Gastrocnemius medialis (tissue), 3 donors: ENCODE results near the genes PLB1 and WDR43.

GRCh38 chr2:28495709-28496398 is at the start of gene PLB1:
PLB1 (plus strand) TSS chr2:28496060.
- PRO-cap, result no peak
- RAMPAGE, long total RNA, 3 experiments, result no peak in any of the 3 experiments

DNA sequence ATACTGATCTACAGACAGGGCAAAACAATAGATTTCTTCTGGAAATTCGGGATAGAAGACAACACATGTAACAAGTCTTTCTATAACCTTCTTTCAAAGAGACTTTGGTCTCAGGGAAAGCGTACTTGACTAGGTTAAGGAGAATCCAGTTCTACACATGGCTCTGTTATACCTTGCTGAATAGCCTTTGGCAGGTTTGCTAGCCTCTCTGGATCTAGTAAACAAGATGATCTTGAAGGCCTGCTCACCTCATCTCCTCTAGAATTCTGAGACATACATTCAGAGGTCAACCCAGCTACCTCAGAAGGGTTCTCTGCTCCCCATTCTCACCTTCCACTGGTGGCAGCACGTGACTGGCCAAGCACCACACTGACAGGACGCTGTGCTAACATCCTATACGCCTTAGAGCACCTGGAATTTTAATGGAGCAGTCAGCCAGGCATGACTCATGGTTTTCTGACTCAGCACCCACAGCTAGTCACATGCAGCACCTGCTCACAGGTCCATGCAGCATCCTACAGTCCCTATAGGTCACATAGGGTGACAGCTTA is 12.3 kb downstream of the PLB1 start:
- PRO-cap, result no peak
- RAMPAGE, long total RNA, 3 experiments, result no peak in any of the 3 experiments

GRCh38 chr2:28603341-28603708 is 107.5 kb downstream of the PLB1 start:
- PRO-cap, result no peak
- RAMPAGE, long total RNA, 3 experiments, result no peak in any of the 3 experiments

- PRO-cap, result no peak
- RAMPAGE, long total RNA, 3 experiments, result no peak in any of the 3 experiments
These were observed 116.3 kb downstream of the PLB1 start for GRCh38 chr2:28612210-28612531.

DNA sequence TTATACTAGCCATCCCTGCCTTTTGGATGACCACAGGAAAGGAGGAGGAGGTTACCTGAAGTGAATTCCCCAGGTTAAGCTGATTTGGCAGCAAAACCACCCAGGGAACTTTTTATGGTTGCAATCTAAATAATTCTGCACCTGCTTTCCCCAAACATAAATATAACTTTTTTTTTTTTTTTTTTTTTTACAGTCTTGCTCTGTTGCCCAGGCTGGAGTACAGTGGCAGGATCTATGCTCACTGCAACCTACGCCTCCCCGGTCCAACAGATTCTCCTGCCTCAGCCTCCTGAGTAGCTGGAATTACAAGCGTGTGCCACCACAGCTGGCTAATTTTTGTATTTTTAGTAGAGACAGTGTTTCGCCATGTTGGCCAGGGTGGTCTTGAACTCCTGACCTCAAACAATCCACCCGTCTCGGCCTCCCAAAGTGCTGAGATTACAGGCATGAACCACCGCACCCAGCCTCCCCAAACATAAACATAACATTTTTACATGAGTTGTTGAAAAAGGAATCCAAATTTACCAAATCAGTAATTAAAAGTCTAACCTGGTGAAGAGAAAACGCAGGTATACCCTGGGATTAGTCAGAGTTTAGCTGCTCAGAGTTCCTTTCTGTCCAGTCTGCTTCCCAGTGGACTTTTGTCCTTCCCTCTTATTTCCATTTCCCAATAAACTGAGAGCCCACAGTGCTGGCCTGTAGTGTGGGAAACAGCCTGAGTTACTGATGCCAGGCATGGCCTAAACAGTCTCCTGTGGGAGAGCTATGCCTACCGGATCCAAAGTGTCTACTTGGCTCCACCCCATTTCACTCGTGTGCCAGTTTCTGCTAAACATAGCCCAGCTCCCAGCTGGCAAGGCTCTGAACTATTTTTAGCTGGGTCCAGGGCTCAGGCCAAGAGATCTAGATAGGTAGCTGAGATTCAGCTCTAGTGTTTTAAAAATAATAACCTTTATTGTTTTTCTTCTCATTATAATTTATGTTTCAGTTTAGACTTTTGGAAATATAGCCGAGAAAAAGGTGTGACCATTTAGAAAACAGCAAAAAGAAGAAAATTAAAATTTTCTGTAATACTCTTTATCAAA is 15.8 kb upstream of the PPP1CB start:
- PRO-cap, result bidirectional peak, plus-strand start at position 885 of the sequence, minus-strand start at position 754 of the sequence
- RAMPAGE, long total RNA, 3 experiments, result no peak in any of the 3 experiments

- PRO-cap, result no peak
- RAMPAGE, long total RNA, 3 experiments, result no peak in any of the 3 experiments
These were observed 28.3 kb upstream of the SPDYA start for GRCh38 chr2:28782228-28782849.

DNA sequence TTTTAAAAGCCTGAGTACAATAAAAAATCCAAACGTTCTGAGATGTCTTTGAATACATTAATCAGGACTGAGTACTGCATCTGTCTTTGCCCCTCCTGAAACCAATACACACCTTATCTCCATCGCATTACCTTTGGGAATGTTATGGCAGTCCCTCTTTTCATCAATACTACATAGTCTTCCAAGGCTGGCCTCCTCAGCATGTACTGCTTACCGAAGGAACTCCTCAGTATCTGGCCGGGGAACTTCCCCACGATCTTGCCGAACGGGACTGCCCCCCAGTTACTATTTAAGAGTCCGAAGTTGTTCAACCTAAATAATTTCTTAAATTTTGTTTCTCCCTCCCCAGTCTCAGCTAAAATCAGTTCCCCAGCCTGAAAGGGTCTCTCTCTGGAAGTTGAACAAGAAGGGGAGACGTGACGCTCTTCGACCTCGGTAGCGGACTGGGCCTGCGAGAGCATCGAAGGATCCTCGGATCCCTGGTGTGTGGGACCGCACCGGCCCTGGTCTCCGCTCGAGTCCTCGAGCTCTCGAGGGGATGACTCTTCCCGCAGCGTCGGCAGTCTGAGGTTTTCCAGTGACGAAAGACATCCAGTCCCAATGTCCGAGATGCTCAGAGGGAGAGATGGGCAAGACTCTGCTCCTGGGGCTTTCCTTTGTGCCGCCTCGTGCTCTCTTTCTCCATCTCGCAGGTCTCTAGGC is 510 bp downstream of the TRMT61B start:
- PRO-cap, result unidirectional peak, minus-strand start at position 521 of the sequence
- RAMPAGE, long total RNA, 3 experiments, result no peak in any of the 3 experiments

GRCh38 chr2:28894136-28895006 is at the start of gene WDR43:
WDR43 (plus strand) TSS chr2:28894667.
- PRO-cap, result bidirectional peak, plus-strand start at chr2:28894690, minus-strand start at chr2:28894622
- RAMPAGE, long total RNA, 3 experiments, result start-site peak on the plus strand in 3 of 3 experiments, at chr2:28894640-28894693 at its widest, 1,256 to 2,288 reads per replicate

- PRO-cap, result bidirectional peak, plus-strand start at chr2:28958982, minus-strand start at chr2:28958886
- RAMPAGE, long total RNA, 3 experiments, result no peak in any of the 3 experiments
These were observed 22.3 kb upstream of the TOGARAM2 start for GRCh38 chr2:28958701-28959307.

GRCh38 chr2:29012123-29012990 is 31.3 kb downstream of the TOGARAM2 start:
- PRO-cap, result bidirectional peak, plus-strand start at chr2:29012457, minus-strand start at chr2:29012304
- RAMPAGE, long total RNA, 3 experiments, result no peak in any of the 3 experiments

- PRO-cap, result bidirectional peak, plus-strand start at chr2:29015070, minus-strand start at chr2:29014838
- RAMPAGE, long total RNA, 3 experiments, result no peak in any of the 3 experiments
These were observed 33.8 kb downstream of the TOGARAM2 start for GRCh38 chr2:29014622-29015630.

DNA sequence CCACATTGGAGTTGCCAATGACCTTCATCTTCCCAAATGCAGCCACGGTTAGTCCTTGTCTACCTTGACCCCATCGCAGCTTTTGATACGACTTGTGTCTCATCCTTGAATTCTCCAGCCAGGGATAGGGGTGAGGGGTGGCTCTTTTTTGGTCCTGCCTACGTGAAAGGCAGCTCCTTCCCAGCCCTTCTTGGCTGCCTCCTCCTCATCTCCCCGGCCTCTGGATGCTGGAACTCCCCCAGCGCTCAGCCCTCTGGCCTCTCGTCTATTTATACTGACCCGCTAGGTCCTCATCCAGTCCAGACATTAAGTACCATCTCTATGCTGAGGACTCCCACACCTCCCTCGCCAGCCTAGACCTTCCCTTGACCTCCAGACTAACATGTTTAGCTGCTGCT is 34.5 kb downstream of the TOGARAM2 start:
- PRO-cap, result bidirectional peak, plus-strand start at position 297 of the sequence, minus-strand start at position 226 of the sequence
- RAMPAGE, long total RNA, 3 experiments, result start-site peak on the minus strand in 1 of 3 experiments, centred at position 244 of the sequence, 9 reads per replicate

DNA sequence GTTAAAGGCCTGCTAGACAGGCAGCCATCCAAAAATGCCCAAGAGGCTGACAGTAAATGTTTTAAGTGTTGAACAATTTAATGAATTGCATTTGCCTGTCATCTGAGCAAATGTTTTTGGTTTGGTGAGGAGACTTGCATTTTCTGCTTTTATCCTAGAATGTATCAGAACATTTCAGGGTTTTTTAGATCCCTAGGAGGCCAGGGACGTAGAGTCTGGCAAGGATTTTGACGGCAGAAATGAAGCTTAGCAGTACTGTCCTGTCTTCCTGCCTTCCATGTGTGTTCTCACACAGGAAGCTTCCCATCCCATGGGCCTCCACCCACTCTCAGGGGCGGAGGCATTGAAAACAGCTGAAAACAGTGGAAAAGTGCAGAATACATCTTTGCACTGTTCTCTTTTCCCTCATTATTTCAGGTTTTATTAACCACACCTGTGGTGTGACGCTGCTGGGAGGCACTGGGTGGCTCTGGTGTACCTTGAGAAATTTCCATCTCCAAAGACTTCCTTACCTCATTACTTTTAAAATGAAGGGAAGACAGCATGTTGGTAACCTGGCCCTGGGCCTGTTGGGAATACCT is 20.6 kb downstream of the PCARE start:
- PRO-cap, result no peak
- RAMPAGE, long total RNA, 3 experiments, result no peak in any of the 3 experiments

- PRO-cap, result bidirectional peak, plus-strand start at chr2:29113313, minus-strand start at chr2:29113166
- RAMPAGE, long total RNA, 3 experiments, result no peak in any of the 3 experiments
These were observed 2.1 kb upstream of the CLIP4 start for GRCh38 chr2:29112868-29113731.

DNA sequence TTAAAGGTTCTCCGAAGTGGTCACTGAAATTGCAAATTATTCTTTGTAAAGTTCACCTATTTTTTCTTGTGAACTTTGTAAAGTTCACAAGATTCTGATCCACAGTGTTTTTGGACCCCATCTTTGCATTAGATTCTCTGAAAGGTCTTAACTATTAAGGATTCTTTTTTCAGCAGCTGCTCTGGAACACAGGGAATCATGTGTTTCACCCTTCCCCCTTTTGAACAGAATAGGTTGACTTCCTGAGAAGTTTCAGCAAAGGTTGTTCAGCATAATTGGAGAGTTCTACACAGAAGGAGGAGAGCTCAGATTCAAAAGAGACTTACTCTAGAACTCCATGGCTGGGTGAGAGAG is 14.6 kb downstream of the CLIP4 start:
- PRO-cap, result no peak
- RAMPAGE, long total RNA, 3 experiments, result no peak in any of the 3 experiments

DNA sequence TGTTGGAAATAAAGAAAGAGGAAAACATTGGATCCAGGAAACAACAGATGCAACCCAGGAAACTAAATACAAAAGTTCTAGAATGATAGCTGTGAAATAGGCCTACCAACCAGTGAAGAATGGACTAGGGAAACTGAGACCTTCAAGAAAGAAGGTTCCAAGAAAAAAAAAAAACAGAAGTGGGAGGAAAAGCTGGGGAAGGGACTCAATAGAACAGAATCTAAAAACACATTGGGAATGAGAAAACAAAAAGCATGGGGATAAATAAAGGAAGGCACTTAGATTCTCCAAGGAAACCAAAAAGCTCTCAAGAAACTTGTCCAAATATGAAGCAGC is 32.8 kb upstream of the ALK start:
- PRO-cap, result no peak
- RAMPAGE, long total RNA, 3 experiments, result no peak in any of the 3 experiments

DNA sequence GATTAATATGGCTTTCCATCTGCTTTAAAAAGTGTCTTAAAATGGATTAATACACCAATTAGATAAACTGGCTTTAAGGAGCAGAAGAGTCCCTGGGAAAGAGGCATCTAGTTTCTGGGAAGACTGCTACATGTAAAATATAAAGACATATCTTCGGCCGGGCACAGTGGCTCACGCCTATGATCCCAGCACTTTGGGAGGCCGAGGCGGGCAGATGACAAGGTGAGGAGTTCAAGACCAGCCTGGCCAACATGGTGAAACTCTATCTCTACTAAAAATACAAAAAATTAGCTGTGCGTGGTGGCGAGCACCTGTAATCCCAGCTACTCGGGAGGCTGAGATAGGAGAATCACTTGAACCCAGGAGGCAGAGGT is 16.5 kb downstream of the YPEL5 start:
- PRO-cap, result no peak
- RAMPAGE, long total RNA, 3 experiments, result no peak in any of the 3 experiments

DNA sequence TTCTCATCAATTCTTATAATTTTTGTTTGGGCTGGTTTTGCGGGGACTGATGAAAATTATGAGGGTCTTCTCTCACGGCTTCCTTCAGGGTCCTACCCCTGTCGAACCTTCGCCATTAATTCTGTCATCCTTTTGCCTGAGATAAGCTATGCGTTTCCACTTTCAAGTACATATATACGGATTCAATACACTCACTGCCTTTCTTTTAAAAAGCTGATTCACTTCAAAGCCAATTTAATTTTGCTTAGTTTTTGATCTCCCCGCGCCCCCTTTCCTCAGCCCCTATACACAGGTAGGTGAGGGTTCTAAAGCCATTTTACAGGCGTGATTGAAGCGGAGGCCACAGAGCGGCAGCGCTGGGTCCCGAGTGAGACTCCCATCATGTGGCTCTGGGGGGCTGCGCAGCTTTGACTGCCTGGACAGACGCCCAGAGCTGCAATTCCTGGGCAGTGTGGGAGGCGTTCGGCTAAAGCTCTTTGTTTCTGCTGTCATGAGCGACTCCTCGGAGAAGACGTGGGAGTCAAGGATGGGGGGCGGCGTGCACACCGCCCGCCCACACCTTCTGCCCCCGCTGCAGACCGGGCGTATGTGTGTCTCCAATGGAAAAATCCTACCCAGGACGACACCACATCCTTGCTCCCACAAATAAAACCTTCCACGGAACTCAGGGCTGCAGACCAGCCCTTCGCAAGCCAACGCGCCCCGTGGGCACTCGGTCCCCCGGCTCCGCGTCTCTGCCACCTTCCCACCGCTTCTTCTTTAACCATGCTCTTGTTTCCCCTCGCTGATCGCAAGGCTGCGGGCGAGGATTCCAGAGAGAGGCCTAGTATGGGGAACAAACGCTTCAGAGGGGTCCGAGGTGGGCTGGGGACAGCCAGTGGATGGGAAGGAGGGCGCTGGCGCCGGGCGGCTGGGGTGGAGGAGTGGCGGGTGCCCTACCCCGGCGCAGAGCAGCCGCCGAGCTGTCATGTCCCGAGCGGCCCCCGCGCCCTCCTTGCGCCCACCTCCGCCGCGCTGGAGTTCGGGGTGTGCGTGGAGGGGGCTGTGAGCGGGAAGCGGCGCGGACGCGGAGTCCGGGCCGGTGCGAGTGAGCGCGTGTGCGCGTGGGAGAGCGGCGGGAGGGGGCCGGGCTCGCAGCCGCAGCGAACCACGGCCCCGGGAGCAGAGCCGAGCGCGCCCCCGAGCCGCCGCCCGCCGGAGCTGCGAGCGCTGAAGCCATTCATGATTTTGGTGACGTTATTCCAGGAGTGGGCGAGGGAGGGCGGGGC is 694 bp upstream of the LBH start:
- PRO-cap, result bidirectional peak, plus-strand start outside the sequence, minus-strand start at position 1,083 of the sequence
- RAMPAGE, long total RNA, 3 experiments, result no peak in any of the 3 experiments

GRCh38 chr2:30233995-30234939 is 2.9 kb downstream of the LBH start:
- PRO-cap, result no peak
- RAMPAGE, long total RNA, 3 experiments, result no peak in any of the 3 experiments

DNA sequence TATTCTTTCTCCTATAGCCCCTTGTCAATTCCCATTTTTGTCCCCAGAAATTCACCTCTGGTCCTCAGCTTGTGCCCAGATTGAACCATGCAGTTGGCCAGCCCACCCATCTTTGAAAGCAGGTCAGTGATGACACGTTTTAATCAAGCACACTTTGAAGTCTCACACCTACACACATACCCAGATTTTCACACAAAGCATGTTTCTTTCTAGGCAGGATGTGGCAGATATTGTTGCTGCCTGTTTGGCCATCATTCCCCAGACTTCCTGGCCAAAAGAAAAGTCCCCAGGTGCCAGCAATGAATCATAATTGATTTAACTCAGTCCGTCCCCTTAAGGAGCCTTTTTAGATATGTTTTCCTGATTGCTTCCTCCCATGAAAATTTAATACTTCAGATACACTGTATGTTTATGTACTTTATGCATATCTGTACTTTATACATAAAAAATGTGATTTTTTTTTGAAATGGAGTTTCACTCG is 84.4 kb downstream of the LBH start:
- PRO-cap, result no peak
- RAMPAGE, long total RNA, 3 experiments, result no peak in any of the 3 experiments